Prostate gland (tissue), 2 donors: ENCODE results near the gene PHLPP1.

DNA sequence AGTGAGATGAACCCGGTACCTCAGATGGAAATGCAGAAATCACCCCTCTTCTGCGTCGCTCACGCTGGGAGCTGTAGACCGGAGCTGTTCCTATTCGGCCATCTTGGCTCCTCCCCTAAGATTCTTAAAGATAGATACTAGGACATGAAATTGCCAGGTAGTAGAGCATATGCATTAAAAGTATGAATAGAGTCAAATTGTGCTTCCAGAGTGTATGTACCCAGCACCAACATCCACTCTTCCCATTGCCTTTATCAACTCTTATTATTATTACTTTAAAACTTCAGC is 50.7 kb upstream of the LMAN1 start:
- PRO-cap: no peak
- RAMPAGE, long total RNA, 2 experiments: no peak in any of the 2 experiments

- PRO-cap: no peak
- RAMPAGE, long total RNA, 2 experiments: no peak in any of the 2 experiments
Observed at GRCh38 chr18:59469400-59469889, 110.4 kb upstream of the LMAN1 start.

- PRO-cap: no peak
- RAMPAGE, long total RNA, 2 experiments: no peak in any of the 2 experiments
Observed at GRCh38 chr18:59470890-59471295, 111.8 kb upstream of the LMAN1 start.

GRCh38 chr18:59923531-59924056 is 23.8 kb downstream of the PMAIP1 start:
- PRO-cap: no peak
- RAMPAGE, long total RNA, 2 experiments: no peak in any of the 2 experiments

- PRO-cap: bidirectional peak, plus-strand start at chr18:61582112, minus-strand start at chr18:61581959; bidirectional peak, plus-strand start at chr18:61582465, minus-strand start at chr18:61582319; unidirectional peak, minus-strand start at chr18:61582478
- RAMPAGE, long total RNA, 2 experiments: no peak in any of the 2 experiments
Observed at GRCh38 chr18:61581561-61582728, 248.7 kb downstream of the CDH20 start.

DNA sequence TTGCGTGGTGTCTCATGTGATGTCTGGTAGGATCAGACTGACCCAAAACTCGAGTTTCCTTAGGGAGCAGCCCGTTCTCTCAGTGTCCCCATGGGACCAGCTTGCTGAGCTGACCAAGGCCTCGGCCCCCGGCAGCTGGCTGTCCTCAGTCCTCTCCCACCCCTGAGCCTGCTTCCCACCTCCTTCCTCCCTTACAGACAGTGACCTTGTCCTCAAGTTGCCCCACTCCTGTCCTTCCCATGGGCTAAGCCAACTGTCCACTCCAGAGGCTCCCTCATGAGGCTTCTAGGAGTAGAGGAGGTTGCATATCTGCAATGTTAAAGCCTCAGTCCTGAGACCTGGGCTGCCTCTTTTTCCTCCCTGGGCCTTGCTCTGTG is 149.7 kb downstream of the RNF152 start:
- PRO-cap: no peak
- RAMPAGE, long total RNA, 2 experiments: no peak in any of the 2 experiments

GRCh38 chr18:61809015-61810003 is 83.5 kb downstream of the RNF152 start:
- PRO-cap: no peak
- RAMPAGE, long total RNA, 2 experiments: no peak in any of the 2 experiments

- PRO-cap: bidirectional peak, plus-strand start at chr18:61896991, minus-strand start at chr18:61896892
- RAMPAGE, long total RNA, 2 experiments: no peak in any of the 2 experiments
Observed at GRCh38 chr18:61896557-61897225, 3.9 kb upstream of the RNF152 start.

DNA sequence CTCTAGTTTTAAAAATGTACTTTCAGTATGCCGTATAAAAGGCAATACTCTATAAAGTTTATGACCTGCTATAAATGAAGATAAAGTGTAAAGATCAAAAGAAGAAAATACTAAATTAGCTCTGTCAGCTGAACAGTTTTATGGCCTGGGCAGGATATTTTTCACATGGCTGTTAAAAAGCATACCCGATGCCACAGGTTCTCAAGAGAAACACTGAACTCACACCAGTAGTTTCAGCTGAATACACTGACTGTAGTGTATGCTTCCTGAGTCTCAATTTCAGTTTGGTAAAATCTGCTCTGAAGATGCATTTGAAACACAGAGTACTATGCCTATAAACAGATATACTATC is 126.0 kb downstream of the PIGN start:
- PRO-cap: no peak
- RAMPAGE, long total RNA, 2 experiments: no peak in any of the 2 experiments

- PRO-cap: no peak
- RAMPAGE, long total RNA, 2 experiments: no peak in any of the 2 experiments
Observed at GRCh38 chr18:62525537-62526007, 2.7 kb downstream of the ZCCHC2 start.

GRCh38 chr18:62533758-62534478 is 11.1 kb downstream of the ZCCHC2 start:
- PRO-cap: no peak
- RAMPAGE, long total RNA, 2 experiments: no peak in any of the 2 experiments

- PRO-cap: no peak
- RAMPAGE, long total RNA, 2 experiments: no peak in any of the 2 experiments
Observed at GRCh38 chr18:62652007-62652436, 63.3 kb upstream of the PHLPP1 start.

GRCh38 chr18:62715433-62715993 is at the start of gene PHLPP1:
Gene PHLPP1 (plus strand): TSS chr18:62715541.
- PRO-cap: bidirectional peak, plus-strand start at chr18:62715463, minus-strand start at chr18:62715146
- RAMPAGE, long total RNA, 2 experiments: no peak in any of the 2 experiments

DNA sequence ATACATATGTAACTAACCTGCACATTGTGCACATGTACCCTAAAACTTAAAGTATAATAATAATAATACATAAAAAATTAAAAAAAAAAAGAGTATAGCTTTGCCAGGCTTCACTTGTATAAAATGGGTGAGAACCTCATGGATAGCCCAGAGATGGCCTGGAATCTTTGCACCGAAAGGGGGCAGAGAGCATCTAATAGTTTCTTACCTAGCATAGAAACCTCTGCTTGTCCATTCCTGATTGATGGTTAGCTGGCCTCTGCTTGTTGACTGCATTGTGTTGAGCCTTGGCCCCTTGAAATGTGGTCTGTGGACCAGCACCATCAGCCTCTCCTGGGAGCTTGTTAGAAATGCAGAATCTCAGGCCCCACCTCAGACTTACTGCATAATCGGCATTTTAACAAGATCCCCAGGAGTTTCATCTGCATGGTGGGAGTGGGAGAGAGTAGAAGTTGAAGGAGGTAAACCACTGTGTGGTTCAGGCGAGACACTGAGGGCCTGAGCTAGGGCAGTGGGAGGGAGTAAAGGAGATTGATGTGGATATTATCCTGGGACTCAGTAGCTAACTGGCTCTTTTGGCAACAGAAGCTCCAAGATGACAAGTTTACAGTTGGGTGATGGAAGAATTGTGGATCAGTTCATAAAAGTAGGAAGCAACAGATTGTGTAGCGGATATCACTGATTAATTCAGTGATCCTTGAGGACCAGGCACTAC is 20.7 kb downstream of the PHLPP1 start:
- PRO-cap: no peak
- RAMPAGE, long total RNA, 2 experiments: no peak in any of the 2 experiments

DNA sequence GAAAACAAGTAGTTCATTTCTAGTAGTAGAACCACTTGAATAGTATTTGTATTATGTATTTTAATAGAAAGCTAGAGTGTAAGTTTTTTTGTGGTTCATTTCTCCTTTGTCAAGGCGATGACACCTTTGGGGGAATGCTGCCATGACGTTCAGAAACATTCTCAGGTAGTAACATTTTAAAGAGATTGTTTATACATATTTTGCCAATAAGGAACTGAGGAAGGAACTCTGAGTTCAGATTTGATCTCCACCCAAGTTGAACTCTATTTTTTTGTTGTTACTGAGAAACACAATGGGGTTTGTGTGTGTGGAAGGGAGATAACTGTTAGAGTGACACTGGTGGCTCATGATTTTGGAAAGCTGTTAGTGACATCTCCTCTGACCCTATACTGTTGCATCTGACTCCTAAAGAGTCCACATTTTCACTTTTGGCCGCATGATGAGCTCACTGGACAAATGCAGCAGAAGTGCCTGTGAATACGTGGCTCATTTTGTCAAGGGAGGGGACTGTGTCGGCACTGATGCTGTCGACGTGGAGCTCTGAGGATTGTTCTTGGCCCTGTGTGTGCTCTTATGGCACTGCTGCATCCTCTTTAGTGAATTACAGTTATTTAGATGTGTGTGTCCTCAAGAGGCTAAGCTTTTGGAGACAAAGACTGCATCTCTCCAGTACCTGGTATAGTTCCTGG is 135.2 kb downstream of the PHLPP1 start:
- PRO-cap: no peak
- RAMPAGE, long total RNA, 2 experiments: no peak in any of the 2 experiments

DNA sequence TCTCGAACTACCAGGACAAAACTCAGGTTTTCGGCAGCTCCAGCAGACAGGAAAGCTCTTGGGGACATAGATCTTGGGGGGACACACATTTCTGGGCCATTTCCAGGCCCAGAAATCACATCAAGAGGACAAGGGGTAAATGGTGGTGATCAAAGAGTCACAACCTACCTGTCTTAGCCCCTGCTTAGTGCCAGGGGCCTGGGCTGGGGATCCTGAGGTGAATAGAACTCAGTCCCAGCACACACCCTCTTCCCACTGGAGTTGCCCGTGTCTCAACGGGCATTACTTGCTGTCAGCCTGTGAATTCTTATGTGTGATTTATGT is 261.3 kb downstream of the BCL2 start:
- PRO-cap: no peak
- RAMPAGE, long total RNA, 2 experiments: no peak in any of the 2 experiments

DNA sequence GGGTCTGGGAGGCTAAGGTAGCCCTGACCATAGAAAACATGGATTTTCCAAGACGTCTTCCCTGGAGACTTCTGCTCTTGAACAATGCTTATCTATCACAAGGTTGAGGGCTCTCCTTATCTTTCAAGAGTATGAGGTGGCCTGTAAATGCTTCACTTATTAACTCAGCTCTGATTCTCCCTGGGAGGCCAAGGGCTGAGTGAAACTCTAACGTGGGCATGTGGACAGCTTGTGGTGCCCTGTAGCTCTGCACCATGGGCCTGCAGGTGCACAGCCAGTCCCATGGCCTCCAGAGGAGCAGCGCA is 219.8 kb downstream of the BCL2 start:
- PRO-cap: no peak
- RAMPAGE, long total RNA, 2 experiments: no peak in any of the 2 experiments

DNA sequence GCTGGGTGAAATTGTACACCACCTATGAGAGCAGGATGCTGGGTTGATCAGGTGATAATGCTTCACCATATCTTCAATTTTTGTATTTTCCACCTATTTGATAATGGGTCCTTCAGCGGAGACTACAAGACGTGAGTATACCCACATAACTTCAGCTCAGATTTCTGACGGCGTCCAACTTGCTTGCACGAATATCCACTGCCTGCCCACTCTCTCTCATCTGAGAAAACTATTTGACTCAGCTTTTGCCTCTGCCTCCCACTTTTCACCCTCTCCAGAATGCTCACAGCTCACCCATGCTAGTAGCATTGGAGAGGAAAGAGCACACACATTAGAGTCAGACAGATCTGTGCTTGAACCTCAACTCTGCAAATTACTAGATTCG is 166.8 kb downstream of the BCL2 start:
- PRO-cap: no peak
- RAMPAGE, long total RNA, 2 experiments: no peak in any of the 2 experiments

DNA sequence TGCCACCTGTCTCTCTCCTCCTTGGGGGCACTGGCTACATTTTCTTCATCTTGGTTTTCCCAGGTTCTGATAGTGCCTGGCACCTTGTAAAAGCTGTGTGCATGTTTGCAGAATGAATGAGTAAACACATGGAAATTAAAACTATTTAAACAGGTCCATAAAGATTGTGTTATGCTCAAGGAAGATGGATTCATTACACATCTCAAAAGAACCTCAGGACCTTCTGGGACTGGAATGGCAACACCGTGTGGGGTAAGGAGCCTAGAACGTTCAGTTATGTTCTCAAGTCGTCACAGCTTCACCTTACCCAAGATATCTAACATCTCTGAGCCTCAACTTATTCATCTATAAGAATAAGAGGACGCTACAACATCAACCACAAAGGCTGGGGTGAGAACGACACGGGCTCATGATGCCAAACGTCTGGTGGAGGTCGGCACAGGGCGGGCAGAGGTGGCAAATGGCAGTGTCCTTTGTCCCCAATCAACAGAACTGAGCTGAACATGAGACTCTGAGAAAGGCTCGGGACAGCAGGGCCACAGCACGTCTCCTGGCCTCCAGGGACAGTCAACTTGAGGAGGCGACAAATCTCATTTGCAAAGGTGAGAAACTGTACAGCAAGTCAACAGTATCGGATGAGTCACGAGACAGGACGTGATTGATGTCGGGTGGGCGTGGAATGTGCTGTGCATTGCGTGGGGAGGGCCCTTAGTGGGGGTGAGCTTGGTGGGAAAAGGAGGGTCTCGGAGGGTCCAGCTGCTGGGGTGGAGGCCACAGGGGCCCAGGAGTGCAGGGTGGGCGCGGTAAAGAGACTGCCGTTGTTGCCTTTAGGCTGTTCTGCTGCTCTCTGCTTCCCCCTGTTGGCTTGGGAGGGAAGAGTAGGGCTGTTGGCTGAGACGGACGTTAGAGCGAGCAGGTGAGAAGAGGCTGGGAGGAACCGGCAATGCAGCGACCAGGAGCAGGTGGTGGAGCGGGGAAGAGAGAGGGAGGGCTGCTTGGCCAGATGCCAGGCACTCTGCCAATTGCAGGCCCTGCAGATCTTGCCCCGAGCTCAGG is 164.5 kb downstream of the BCL2 start:
- PRO-cap: unidirectional peak, minus-strand start at position 494 of the sequence; unidirectional peak, plus-strand start at position 919 of the sequence
- RAMPAGE, long total RNA, 2 experiments: no peak in any of the 2 experiments

GRCh38 chr18:63286647-63287480 is 32.7 kb downstream of the BCL2 start:
- PRO-cap: no peak
- RAMPAGE, long total RNA, 2 experiments: no peak in any of the 2 experiments